Cardiac atrium fibroblast (primary cell): ENCODE measurements around the genes EBI3, HDGFL2, TNFAIP8L1 and TICAM1.

DNA sequence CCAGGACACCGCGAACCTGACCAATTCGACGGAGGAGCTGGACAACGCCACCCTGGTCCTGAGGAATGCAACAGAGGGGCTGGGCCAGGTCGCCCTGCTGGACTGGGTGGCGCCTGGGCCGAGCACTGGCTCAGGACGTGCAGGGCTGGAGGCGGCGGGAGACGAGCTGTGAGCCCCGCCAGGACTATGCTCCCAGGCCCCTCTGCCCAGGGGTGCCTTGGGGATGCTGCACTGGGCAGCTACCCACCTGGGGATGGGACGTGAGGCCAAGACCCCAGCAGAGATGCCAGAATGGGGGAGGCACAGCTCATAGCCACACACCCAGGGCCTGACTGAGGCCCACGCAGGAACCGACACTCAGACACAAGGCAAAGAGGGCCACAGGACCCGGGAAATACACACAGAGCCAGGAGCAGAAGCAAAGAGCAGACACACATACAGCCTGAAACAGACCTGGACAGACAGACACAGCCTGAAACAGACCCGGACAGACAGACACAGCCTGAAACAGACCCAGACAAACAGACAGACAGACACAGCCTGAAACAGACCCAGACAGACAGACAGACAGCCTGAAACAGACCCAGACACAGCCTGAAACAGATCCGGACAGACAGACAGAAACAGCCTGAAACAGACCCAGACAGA lies 10.4 kb downstream of the SIRT6 start:
- RAMPAGE, long total RNA = no peak

- RAMPAGE, long total RNA = no peak
Measured at GRCh38 chr19:4229041-4229667, at the start of gene EBI3. TSS of gene EBI3 (plus strand) at chr19:4229523.

DNA sequence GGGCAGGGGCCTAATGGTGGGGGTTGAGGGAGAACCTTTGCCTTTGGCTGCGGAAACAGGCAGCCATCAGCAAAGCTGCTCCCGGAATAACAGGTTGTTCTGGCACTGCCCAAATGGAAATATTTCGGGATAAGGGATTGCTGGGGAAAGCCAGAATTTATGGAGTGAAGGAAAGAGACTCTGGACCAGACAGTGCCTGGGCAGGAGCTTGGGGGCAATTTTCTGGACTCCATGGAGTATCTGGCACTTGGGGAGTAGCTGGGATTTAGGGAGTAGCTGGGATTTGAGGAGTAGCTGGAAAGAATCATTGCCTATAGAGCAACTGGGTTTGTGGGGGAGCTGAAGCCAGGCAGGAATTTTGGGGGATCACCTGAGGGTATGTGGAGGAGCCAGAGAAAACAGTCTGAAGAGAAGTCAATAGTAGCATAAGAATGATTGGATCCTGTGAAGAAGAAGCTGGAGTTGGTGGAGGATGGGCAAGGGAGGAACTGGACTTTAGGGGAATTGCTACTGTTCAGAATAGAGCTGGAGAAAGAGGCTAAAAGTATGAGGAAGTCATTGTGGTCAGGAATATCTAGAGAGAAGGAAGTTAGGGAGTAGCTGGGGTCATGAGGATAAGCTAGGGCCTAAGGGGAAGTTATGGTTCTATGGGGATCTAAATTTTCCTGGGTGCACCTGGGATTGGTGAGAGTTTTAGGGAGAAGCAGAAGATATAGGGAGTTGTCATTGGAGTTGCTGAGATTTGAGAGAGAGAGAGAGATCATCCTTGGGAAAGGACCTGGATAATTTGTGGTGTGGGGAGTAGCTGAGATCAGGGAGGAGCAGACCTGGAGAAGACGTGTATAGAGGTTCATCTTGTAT lies 14.8 kb downstream of the FSD1 start:
- RAMPAGE, long total RNA = no peak

GRCh38 chr19:4326595-4327103 lies 12.0 kb downstream of the STAP2 start:
- RAMPAGE, long total RNA = no peak

- RAMPAGE, long total RNA = no peak
Measured at GRCh38 chr19:4329146-4330186, 9.2 kb downstream of the STAP2 start.

GRCh38 chr19:4345492-4346367 lies 2.4 kb downstream of the MPND start:
- RAMPAGE, long total RNA = no peak

- RAMPAGE, long total RNA = no peak
Measured at GRCh38 chr19:4360706-4361892, 17.7 kb downstream of the MPND start.

GRCh38 chr19:4361893-4362914 lies 18.8 kb downstream of the MPND start:
- RAMPAGE, long total RNA = no peak

DNA sequence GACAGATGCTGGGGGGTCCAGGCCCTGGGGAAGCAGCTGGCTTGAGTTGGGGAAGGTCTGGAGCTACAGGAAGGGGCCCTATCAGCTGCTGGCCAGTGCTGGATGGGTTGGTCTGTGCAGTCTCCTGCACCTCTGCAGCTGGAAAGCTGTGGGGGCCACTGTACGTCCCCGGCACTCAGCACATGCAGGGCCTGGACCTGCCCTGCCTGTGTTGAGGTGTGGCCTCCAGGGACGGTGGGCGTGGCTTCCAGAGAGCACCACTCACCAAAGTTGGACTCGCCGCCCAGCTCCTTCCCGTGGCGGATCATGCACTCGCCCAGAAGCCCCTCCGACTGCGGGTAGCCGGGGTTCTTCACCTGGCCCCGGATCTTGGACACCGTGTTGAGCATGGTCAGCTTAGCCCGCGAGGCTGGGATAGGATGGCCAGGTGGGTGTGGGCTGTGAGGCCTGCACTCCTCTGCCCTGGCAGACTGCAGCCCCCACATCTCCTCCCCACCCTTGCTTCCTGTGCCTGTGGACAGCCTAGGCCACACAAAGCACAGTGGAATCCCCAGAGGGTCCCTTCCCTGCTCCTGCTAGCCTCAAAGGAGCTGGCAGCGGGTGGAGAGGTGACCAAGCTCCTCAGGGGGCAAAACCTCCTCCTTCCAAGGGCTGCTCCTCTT lies 22.0 kb downstream of the MPND start:
- RAMPAGE, long total RNA = no peak

DNA sequence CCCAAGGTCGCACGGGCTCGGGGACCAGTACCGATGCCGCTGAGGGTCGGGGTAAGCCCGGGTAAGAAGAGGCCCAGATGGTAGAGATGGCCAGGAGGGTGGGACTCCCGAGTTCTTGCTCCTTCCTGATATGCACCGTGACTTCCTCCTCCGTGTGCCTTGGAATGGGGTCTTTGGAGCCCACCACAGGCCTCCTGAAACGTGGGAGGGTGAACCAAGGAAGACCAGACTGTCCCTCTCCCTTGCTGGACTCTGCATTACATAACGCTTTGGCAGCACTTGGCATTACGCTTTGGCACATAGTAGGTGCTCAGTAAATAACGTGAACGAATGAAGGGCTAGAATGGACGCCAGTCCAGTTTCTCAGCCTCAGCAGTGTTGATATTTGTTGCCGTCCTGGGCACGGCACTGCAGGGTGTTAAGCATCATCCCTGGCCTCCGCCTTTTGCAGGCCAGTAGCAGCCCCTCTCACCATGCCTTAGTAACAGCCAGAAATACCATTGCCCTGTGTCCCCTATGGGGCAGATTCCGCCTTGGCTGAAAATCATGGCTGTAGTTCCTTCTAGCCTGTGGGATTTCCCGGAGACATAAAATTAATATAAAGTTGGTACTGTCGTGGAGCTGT lies 876 bp downstream of the CHAF1A start:
- RAMPAGE, long total RNA = no peak

- RAMPAGE, long total RNA = no peak
Measured at GRCh38 chr19:4433094-4433703, 24.4 kb downstream of the UBXN6 start.

DNA sequence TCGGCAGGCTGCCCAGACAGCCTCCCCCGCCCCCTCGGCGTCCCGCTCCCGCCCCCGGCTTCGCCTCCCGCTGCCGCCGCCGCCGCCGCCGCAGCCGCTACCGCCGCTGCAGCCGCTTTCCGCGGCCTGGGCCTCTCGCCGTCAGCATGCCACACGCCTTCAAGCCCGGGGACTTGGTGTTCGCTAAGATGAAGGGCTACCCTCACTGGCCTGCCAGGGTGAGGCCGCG lies at the start of gene HDGFL2:
TSS of gene HDGFL2 (plus strand) at position 93 of the 229 bp plus-strand sequence.
- RAMPAGE, long total RNA = start-site peak on the plus strand centred at position 76 of the sequence, 38 bp wide, 122 and 37 reads in 2 replicates

DNA sequence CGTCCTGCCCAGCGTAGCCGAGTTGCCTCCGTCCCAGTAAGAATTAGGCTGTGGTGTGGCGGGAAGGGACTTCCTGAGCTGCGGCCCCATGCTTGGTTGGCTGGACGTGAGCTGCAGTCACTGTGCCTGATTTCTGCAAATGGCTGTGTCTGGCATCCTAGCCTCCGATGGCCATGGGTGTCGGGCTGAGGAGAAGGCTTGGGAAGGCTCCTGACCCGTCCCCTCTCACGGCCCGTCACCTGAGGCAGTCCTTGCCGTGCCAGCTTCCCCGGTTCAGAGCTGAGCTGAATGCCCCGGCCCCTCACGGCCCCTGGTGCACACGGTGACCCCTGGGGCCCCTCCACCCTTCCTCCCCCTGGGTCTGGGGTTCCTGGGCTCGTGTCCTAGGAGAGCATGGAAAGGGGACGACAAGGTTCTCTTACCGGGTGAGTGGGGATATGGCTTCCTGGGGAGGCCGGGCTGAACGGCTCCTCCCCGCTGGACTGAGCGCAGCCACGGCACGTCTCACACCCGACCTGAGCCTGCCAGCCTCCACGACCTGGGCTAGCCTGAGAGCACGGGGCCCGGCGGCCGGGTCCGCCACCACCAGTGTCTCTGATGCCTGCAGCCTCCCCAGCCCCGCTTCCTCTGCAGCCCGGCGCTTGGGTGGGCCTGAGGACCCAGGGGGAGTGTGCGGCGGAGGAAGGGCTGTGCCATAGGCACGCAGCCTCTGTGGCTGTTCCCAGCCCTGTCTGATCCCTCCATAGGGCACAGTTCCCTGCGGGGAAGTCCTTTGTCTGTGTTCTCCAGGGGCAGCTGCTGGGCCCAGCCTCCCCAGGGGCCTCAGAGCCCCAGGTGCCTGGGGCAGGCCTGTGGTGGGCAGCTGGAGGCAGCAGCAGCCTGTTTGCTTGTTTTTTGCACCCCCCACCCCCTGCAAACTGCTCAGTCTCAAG lies 15.2 kb downstream of the PLIN4 start:
- RAMPAGE, long total RNA = no peak

DNA sequence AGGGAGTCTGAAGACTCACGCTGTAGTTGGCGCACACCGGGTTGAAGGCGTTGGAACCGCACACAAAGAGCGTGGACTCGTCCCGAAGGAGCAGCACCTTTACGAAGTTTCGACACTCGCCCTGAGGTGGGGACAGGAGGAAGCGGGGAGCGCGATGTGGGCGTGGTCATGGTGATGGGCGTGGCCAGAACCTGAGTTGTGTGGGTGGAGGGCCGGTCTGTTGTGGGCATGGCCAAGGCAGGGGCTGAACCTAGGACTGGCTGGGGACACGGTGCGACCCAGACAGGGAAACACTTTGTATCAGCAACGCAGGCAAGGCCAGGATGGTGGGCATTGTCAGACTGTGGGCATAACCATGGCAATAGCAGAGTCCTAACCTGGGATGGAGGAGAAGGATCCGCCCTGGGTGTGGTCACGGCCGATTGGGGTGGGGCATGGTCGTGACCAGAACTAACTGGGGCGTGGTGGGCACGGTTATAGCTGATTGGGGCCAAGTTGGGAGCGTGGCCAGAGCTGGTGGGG lies 3.5 kb downstream of the SEMA6B start:
- RAMPAGE, long total RNA = no peak

DNA sequence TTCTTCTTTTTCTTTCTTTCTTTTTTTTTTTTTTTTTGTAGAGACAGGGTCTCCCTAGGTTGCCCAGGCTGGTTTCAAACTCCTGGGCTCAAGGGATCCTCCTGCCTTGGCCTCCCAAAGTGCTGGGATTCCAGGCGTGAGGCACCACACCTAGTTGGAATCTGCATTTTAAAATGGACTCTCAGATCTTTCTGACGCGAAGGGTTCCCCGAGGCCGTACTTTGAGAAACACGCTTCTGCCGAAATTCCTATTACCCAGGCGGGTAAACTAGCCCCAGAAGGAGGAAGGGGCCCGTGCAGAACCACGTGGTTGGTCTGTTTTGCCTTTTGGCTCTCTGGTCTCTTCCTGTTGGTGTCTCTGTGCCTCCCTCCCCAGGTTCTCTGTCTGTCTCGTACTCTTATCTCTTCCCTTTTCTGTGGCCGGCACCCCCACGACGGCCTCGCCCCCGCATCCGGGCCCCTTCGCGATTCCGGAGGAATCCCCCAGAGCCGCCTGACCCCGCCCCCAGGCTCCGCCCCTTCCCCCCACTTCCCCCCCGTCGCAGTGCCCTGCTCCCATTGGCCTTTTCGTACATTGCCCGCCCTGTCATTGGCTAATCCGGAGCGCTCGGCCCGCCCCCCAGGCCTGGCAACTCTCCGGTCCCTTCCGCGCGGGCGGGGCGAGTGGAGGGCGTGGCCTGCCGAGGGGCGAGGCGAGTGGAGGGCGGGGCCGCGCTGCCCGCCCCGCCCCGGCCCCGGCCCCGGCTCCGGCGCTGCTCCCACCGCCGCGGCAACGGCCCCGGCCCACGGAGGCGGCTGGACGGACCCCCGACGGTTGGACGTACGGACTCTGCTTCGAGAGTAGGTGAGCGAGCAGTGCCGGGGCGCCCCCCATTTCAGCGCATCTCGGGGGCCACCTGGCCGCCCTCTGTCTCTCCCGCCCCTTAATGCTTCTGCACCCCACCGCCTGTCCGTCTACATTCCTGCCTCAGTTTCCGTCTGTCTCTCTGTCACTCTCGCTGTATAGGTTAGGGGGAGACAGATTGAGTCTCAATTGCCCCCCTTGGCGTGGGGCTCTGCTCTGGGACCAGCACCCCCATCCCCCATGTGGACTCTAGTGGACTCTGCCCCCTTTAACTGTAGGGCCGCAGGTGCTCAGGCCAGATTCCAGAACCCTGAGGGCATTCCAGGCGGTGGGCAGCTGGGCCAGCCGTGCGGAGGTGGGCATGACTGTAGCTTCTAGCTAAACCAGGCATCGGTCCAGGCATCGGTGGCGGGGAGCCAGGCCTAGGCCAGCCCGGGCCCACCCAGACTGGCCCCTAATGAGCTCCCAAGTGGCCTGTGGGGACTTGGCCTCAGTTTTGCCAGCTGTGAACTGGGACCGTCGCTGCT lies at the start of gene TNFAIP8L1:
TSS of gene TNFAIP8L1 (plus strand) at position 731 of the 1,371 bp plus-strand sequence.
- RAMPAGE, long total RNA = no peak

GRCh38 chr19:4792847-4793496 lies 1.4 kb downstream of the FEM1A start:
- RAMPAGE, long total RNA = no peak

GRCh38 chr19:4800373-4801329 lies 9.1 kb downstream of the FEM1A start:
- RAMPAGE, long total RNA = no peak

DNA sequence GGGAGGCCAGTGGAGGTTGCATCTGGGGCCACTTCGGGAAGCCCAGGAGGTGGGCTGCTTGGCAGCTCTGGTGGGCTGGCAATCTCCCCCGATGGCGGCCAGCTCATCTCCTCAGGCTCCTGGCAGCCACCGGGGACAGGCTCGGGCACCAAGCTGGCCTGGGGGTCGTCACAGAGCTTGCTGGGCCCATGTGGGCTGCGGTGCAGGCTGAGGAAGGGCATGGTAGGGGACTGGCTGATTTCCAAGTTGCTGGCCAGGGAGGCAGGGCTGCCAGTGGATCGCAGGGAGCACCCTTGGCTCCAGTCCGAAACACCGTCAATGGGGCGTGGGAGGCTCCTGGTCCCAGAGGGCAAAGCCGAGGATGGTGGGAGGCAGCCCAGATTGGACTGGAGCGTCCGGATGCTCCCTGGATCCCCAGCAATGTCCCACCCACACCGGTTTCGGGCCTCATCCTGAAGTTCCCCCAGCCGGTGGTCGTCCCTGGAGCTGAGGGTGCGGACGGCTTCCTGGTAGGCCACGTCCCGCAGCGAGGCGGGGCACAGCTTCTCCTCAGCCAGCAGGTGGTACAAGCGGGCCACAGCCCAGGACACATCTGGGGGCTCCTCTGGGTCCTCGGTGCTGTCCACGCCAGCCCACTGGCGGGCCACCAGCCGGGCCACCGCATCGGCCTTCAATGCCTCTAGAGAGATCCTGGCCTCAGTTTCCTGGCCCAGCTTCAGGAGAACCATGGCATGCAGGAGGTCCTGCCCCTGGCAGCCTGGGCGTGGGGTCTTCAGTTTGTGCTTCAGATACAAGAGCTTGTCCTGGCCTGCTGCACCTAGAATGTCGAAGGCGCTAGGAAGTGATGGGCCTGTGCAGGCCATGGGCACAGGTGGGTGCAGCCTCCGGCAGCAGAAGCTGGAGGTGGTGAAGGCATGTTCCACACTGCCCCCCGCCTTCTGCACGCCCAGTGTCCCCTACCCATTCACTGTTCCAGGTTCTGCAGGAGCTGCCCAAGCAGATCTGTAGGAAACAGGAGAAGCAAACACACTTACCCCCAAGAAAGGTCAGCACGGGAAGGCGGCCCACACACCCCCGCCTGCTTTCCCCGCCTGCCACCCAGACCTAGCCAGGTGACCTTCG lies 13.6 kb downstream of the TICAM1 start:
- RAMPAGE, long total RNA = no peak

- RAMPAGE, long total RNA = no peak
Measured at GRCh38 chr19:4830422-4831008, 997 bp downstream of the TICAM1 start.

DNA sequence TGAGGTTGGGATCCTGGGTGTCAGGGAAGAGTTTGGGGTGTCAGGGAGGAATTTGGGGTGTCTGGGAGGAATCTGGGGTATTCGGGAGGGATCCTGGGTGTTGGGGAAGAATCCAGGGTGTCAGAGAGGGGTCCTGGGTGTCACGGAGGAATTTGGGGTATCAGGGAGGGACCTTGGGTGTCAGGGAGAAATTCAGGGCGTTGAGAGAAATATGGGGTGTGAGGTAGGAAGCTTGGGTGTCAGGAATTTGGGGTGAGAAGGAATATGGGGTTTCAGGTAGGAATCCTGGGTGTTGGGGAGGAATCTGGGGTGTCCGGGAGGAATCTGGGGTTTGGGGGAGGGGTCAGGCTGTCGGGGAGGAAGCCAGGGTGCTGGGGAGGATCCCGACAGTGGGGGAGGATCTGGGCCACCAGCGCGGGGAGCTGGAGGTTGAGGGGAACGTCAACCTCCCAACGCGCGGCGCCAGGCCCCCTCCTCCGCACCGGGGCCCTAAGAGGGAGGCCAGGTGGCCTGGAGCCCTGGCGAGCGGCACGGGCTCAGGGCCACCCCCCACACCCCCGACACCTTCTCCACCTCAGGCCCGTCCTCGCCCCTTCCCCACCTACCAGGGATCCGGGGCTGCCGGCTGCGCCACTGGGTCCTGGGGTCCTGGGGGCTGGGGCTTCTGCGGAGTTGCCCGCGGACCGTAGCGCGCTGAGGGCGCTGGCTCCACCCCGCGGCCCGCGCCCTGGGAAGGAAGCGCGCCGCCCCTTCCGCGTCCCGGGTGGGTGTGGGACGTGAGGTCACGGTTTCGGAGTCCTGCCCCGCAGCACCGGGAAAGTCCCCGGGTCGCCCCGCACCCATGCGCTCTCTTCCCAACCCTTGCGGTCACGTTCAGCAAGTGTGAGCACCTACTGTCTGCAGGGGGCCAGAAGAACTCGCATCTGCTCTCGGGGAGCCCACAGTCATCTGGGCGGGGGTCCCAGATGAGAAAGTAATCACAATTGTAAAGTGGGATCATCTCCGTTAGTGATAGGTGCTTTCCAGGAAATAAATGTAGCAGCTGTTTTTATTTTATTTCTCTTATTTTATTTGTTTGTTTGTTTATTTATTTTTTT lies at the start of gene TICAM1:
TSS of gene TICAM1 (minus strand) at position 704 of the 1,097 bp plus-strand sequence.
- RAMPAGE, long total RNA = no peak